Temporal lobe (tissue), 2 donors: ENCODE results near the genes PRAMEF6, PRAMEF13, PRAMEF14, LRRC38 and TMEM51.

DNA sequence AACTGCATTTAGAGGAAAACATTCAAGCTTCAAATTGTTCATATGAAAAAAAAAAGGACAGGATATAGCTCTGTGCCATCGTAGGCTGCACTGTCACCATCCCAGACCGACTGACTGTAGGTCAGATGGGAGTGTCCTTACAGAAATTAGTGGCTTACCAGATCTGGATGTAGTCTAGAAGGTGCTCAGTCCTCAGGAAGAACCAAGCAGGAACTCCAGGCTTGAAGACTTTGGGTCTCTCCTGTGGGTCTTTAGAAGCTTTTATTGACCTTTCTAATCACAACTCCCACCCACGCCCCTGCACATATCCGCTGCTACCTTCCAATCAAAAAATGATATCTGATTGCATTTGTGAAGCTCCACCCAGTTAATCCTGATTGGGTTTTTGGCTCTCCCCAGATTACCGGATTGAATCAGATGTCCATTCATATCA lies at the start of gene PRAMEF6:
Gene PRAMEF6 (minus strand): TSS at position 222 of the 433 bp plus-strand sequence.
- RAMPAGE, long total RNA, result no peak

DNA sequence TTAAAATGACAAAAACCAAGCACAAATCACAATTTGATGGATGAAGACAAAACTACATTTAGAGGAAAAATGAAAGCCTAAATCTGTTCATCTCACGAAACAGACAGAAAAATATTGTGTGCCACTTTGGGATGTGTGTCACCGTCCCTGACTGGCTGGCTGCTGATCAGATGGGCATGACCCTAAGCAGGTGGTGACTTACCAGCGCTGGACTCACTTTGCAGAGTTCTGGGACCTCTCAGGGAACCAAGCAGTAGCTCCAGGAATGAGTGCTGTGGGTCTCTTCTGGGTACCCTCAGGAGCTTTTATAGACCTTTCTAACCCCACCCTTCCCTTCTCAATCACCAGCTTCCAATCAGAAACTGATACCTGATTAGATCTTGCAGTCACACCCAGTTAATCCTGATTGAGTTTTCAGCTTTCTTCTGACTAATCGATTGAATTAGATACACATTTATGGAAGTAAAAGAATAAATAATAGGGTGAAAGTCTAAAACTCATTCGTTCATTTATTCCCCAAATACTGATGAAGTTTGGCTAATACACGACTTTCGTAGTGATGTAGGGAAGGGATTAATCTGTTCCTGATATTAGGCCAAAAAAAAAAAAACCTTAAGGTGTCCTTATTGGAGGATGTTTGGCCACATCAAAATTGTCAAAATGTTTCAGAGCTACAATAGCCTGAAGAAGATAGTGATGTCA lies at the start of gene PRAMEF13:
Gene PRAMEF13 (minus strand): TSS at position 280 of the 702 bp plus-strand sequence.
- RAMPAGE, long total RNA, result no peak

GRCh38 chr1:13346849-13347372 lies at the start of gene PRAMEF14:
TSS of gene PRAMEF14 (minus strand) at chr1:13347134.
- RAMPAGE, long total RNA, result no peak

- RAMPAGE, long total RNA, result no peak
These were observed 1.4 kb downstream of the LRRC38 start for GRCh38 chr1:13512415-13512764.

GRCh38 chr1:13513558-13514280 lies at the start of gene LRRC38:
TSS of gene LRRC38 (minus strand) at chr1:13514003.
- RAMPAGE, long total RNA, result no peak

DNA sequence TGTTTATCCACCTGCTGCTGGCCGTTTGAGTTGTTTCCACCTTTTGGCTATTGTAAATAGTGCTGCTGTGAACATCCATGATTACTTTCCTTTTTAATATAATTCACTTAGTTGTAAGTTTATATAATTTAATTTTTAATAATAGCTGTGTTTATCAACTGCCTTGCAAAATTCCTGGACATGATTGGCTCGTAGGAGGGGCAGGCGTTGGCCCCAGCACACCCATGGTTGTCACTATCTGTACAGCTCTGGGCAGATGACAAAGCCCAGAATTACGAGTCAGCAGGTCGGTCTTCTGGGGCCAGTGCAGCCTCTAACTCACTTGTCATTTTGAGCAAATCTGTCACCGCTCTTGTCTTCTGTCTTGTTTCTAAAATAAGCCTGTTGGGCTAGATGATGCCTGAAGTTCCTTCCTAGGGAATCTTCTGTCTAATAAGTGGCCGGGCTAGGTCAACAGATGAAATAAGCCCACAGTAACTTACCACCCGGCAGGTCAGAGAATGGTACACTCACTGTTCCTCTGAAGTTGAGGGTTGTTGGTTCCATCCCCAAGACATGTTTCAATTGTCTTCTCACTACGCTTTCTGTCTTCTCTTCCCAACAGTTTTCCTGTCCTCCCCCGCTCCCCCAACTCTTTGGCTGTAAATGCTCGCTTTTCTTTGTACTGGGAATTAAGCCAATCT lies 21.5 kb upstream of the LRRC38 start:
- RAMPAGE, long total RNA, result no peak

DNA sequence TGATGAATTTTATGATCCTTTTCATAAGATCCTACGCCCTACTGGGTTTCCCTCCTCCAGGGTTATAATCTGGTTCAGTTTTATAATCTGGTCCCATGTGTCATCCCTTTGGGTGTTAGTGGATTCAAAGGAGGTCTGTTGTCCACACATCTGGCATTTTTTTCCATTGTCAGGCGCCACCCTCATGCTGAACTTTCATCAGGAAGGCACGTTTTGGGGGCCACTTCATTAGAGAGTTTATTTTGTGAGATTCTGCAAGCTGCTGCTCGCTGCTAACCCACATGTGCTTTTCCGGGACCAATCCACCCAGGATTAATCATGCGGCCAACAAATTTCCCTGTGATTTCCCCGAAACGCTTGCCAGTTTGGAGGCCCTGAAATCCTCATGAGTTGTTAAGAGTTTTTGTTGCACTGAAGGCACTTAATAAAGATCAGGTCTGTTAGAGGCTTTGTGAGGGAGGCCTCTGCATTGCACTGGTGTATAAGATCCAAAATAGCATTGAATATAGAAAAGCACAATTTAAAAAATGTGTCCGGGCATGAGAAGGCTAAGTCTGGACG lies 2.3 kb downstream of the PDPN start:
- RAMPAGE, long total RNA, result no peak

- RAMPAGE, long total RNA, result no peak
These were observed 576 bp upstream of the PRDM2 start for GRCh38 chr1:13699347-13699877.

GRCh38 chr1:13725748-13726266 lies 25.8 kb downstream of the PRDM2 start:
- RAMPAGE, long total RNA, result no peak

DNA sequence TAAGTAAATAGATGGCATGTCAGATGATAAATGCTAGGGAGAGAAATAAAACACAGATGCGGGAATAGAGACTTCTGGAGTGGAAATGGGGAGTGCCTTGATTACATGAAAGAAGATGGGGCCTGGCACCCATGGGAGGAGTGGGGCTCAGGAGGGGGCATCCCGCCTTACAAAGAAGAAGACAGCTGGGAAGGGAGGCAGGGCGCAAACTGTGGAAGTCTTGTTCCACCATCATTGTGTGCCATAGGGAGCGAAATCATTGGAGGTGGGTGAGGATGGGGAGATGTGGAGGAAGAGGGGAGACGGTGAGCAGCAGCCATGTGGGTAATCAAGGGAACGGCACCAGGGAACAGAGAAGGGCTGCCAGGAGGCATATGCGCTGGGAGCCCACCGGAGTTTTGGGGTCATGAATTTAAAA lies 100.2 kb downstream of the PRDM2 start:
- RAMPAGE, long total RNA, result no peak

DNA sequence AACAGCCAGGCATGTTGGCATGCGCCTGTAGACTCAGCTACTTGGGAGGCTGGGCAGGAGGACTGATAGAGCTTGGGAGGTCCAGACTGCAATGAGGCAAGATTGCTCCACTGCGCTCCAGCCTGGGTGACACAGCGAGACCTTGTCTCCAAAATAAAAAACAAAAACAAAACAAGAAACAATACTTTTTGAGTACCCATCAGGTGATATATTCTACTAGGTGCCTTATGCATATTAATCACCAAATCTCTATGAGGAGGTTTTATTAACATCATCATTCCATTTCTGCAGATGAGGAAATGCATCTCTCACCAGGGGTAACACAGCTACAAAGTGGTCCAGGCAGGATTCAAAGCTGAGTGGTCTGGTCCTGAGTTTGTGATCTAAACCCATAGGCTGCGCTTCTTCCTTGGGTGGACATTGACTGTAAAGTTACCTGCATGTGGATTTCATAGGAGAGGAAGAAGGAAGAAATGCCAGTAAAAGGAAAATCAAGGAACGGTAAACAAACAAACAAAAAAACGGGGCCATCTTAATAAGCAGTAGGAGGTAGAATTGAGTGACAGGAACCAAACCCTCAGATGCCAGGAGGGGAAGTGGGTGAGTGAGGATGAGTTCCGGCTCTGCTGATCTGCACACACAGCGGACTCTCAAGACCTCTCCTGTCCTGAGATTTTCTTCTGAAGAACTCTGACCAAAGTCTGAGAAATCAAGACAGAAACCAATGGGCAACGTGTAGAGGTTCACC lies 323.4 kb downstream of the PRDM2 start:
- RAMPAGE, long total RNA, result no peak

GRCh38 chr1:14419748-14420382 lies 178.6 kb upstream of the KAZN start:
- RAMPAGE, long total RNA, result no peak

GRCh38 chr1:14960519-14961157 lies 192.9 kb upstream of the TMEM51 start:
- RAMPAGE, long total RNA, result no peak

- RAMPAGE, long total RNA, result no peak
These were observed 63.1 kb upstream of the TMEM51 start for GRCh38 chr1:15090298-15091047.

DNA sequence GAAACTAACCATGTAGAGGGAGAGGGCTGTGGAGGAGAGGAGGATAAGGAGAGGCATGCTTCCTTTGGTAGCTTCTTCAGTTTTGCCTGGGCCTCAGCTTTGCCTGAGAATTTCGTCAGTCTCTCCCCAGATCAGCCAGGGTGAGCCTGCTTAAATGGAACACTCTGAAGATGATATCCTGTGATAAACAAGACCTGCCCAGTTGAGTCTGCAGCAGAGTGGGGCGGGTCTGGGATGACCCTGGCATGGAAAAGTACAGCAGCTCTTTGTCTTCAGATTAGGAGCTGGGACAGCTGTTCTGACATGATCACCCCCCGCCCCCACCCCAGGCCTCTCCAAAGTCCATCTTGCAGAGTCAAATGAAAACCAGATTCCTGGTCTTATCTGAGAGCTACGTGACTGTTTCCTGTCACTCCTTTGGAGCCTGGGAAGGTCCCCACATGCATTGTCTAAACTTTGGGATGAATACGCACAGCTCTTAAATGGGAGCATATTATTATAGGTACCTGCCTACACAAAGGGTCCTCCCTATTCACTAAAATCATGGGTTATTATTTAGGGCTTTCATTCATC lies 2.1 kb upstream of the TMEM51 start:
- RAMPAGE, long total RNA, result no peak

- RAMPAGE, long total RNA, result no peak
These were observed at the start of gene TMEM51 for GRCh38 chr1:15153339-15153860. TSS of gene TMEM51 (plus strand) at chr1:15153747.

GRCh38 chr1:15171404-15171934 lies 17.9 kb downstream of the TMEM51 start:
- RAMPAGE, long total RNA, result no peak

DNA sequence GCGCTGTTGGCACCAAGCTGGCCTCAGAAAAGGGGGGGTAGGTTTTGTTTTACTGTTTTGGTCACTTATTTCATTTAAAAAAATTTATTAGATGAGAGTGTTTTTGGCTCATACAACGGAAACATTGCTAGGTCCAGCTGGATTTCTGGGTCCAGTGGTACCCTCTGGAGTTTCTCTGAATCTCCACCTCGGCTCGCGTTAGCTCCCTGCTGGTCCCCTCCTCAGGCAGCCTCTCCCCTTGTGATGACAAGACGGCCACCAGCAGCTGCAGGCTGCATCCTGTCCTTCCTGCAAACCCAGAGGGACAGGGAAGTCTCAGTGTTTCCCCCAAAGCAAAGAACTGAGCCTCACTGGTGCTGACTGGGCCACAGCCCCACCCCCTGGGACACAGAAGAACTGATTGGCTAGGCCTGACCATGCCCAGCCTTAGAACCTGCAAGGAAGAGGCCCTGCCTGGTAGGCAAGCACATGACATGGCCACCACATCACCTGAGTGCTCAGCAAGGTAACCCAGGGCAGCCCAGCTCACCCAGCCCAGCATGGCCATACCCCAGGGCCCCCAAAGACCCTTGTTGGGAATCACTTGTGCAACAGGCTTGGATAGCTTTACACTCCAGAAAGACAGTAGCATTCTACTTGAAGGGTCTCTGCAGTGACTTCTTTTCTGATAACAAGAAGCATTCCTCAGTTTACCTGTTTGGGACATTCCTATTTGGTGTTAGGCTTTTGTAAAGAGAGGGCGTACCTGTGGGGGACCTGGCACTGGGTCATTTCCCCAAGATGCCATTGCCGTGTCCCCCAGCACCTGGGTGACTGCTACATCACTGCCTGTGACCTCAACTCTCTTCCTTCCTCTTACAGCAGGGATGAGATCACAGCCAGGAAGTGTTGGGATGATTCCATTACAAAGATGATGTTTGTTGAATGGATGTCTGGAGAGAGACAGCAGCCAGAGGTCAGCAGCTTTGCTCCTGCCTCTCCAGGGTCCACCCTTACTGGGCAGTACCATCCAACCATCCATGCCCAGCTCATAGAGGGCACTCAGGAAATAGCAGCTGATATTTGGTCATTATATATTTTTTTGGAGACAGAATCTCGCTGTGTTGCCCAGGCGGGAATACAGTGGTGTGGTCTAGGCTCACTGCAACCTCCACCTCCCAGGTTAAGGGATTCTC lies 34.8 kb downstream of the TMEM51 start:
- RAMPAGE, long total RNA, result no peak

DNA sequence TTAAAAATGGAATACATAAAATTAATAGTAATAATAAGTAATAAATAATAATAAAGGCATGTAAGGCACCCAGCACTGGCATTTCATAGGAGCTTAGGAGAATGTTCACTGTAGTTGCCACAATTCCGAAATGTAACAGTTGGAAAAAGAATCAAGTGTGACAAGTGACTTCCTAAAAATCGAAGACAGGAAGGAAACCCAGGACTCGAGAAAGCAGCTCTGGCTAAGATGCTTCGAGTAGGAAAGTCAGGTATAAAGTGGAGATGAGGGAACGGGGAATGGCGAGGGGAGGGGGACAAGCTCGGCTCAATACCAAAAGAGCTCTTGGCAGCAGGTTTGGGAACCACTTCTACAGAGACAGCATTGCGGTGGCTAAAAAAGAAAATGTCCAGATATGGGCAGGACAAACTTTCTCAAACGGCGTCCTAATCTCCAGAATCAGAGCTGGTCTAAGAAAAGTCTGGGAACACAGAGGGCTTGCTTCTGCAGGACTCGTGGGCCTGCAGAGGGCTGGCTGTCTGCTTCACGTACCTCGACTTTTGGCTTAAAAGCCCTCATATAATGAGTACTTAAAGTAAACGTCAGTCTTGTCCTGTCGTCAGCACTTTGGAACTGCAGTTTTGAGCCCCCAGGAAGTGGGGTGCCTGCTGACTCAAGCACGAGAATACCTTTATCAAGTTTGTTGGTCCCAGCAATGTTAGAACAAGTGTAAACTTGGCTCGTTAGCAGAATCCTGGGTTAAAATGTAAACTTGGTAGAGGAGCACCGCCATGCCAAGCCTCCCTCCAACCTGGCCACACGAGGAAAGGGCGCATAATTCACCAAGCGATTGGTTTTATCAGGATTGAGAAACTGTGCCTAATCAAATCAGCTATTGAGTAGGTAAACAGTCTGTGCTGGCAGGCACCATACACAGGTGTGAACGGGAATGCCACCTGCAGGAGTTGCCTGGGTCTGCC lies 45.3 kb upstream of the FHAD1 start:
- RAMPAGE, long total RNA, result no peak

DNA sequence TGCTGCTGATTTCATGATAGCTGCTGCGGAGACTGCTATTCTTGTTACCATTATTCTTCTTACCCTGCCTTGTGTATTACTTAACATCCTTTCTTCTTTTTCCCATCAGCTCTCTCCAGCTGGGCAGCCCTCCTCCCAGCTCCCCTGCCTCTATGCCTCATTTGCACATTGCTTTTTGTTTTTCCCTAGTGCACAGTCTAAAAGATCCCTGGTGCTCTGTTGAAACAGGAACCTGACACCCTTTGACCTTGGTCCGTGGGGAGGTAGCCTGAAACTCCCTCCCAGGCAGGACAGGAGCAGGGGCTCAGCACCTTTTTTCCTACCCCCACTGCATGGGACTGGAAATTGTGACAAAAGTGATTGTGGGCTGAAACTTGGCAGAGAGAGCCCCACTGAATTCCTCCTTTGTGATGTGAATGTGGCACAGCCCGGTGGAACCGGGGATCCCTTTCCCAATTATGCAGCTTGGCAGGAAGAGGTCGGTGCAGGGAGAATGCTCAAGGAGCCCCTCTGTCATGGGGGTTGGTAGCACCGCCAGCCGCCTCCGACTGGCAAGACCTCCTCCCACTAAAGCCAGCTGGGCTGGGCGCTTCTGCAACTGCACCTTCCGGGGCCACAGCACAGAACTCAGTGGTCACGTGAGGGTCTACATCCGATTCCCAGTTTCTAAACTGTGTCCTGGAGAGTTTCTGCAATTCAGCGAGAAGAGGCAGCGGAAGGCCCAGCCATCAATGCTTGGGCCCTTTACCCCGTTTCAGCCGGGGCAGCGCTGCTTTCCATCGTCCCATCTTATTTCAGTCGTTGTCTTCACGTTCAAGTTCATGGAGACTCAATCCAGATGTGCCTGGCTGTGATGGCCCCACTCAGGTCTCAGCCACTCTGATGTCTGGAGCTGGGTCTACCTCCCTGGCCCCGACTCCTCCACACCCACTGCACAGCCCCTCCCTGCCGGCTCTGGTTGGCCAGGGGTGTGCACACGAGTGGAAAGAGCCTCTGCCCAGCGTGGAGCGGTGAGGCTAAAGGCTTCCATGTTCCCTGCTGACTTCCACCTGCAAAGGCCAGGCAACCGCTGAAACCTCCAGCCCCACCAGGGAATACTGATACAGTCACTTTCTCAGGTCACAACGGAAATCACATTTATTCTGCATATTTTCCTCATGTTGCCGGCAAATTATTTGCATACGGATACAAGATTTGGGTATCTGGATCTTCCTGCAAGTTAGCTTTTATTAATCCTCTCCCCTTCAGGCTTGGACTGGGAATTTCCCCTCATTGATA lies 39.9 kb upstream of the FHAD1 start:
- RAMPAGE, long total RNA, result no peak